Esophagus squamous epithelium (tissue), 4 donors: Measurements from ENCODE around the genes GMPS and IQCJ-SCHIP1.

- PRO-cap = no peak
- RAMPAGE, long total RNA, 4 experiments = no peak in any of the 4 experiments
Observed at GRCh38 chr3:155240579-155241097, 52.8 kb downstream of the STRIT1 start.

DNA sequence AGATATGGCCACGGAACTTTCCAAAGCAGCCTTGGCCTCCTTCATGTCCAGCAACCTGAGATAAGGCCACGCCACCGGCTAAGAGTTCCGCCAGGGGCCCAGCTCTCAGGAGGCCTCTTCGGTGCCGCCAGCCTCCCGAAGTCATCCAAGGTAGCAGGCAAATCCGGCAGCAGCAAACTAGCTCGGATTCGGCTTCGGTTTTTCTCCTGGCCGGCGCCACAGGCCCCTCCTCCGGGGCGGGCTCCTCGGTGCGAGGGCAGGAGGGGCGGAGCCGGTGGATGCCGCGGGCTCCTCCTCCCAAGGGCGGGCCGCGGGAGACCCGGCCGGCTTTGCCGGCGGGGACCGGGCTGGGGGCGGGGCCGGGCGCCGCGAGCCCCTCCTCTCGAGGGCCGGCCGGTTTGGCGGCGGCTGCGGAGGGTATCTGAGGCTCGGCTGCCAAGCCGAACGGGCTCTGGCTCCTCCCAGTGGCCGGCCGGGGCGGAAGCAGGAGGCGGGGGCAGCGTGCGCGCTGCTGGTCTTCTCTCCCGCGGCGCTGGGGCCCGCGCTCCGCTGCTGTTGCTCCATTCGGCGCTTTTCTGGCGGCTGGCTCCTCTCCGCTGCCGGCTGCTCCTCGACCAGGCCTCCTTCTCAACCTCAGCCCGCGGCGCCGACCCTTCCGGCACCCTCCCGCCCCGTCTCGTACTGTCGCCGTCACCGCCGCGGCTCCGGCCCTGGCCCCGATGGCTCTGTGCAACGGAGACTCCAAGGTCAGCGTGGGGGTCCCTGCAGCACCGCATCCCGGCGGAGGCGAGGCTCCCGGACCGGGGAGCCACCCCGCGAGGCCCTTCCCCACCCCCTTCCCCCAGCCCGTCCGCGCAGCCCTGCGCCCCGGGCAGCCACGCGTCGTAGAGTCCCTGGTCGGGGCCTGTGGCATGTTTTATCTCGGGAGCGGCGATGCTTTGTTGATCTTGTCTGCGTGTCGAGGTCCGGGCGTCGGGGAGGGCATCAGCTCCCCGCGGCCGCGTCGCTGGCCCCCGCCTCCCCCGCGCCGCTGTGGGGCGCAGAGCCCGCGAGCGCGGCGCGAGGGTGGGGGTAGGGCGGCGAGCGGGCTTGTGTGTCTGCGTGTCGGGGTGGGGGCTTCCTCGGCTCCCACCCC, at the start of gene GMPS:
Gene GMPS, plus strand, starts transcription at position 499 of the 1,135 bp plus-strand sequence.
- PRO-cap = bidirectional peak, plus-strand start at position 464 of the sequence, minus-strand start at position 174 of the sequence
- RAMPAGE, long total RNA, 4 experiments = start-site peak on the plus strand in 4 of 4 experiments, centred at positions 492 to 515 of the sequence, 193 to 664 reads per replicate

DNA sequence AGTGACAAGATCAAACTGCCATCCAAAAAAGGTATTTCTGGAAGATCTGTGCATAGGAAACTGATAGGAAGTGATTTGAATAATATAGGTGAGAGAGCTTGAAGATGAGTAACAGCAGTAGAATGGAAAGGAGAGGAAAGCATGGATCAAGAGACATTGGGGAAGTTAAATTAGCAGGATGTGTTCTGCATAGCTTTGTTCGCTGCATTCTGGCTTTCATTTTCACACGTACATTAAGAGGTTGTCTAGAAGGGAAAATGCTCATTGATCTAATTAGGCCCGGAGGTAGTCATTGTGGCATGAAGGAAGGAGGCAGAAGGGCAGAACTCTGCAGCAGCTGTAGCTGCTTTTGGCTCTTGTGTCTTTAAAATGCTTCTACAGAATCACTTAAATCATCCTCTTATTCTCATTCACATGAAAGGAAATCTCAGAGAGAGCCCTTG, 40.2 kb downstream of the KCNAB1 start:
- PRO-cap = no peak
- RAMPAGE, long total RNA, 4 experiments = no peak in any of the 4 experiments

GRCh38 chr3:156217411-156218105, 97.2 kb downstream of the KCNAB1 start:
- PRO-cap = no peak
- RAMPAGE, long total RNA, 4 experiments = no peak in any of the 4 experiments

GRCh38 chr3:156542134-156543494, 12.3 kb downstream of the SSR3 start:
- PRO-cap = no peak
- RAMPAGE, long total RNA, 4 experiments = no peak in any of the 4 experiments

DNA sequence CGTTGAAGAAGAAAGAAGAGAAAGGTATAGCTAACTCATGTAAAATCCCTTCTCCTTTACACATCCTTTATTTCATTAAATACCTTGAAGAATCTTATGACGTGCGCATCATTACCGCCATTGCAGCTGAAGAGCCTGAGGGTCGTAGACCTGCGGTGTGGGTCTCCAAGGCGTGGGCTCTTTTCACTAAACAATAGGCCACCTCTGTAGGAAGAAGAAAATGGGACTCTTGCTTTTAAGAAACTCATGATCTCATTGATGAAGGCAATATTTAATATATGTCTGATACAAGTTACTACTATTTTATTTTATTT, 566 bp upstream of the SSR3 start:
- PRO-cap = no peak
- RAMPAGE, long total RNA, 4 experiments = no peak in any of the 4 experiments

DNA sequence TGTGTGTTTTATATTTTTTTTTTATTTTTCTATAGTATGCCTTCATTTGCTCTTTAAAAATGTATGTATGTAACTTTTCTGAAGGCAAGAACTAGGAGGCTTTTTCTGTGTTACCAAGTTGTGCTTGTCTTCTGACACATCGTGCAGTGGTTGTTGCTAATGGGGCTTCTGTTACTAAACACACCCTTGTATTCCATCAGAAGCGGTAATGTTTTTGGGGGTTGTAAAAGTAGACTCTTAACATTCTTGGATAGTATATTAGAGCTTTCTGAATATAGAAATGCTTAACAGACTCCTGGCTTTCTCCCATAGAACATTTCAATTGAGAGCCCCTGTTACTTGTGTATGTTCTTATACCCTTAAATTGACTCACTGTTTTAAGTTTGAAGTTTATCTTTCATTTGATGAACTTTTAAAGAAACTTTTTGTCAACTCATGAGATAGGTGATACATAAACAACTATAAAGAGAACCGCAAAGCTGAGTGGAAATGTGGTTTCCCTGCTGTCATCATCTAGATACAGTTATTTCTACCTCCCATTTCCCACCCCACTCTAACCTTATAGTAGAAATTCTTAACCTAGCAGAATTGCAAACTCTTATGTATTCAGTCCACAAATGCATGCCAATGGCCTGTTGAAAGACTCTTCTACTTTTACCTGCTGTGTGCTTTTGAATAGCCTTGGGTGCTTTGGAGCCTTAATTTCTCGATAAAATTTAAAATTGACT, 2.6 kb downstream of the TIPARP start:
- PRO-cap = unidirectional peak, minus-strand start at position 374 of the sequence
- RAMPAGE, long total RNA, 4 experiments = no peak in any of the 4 experiments

DNA sequence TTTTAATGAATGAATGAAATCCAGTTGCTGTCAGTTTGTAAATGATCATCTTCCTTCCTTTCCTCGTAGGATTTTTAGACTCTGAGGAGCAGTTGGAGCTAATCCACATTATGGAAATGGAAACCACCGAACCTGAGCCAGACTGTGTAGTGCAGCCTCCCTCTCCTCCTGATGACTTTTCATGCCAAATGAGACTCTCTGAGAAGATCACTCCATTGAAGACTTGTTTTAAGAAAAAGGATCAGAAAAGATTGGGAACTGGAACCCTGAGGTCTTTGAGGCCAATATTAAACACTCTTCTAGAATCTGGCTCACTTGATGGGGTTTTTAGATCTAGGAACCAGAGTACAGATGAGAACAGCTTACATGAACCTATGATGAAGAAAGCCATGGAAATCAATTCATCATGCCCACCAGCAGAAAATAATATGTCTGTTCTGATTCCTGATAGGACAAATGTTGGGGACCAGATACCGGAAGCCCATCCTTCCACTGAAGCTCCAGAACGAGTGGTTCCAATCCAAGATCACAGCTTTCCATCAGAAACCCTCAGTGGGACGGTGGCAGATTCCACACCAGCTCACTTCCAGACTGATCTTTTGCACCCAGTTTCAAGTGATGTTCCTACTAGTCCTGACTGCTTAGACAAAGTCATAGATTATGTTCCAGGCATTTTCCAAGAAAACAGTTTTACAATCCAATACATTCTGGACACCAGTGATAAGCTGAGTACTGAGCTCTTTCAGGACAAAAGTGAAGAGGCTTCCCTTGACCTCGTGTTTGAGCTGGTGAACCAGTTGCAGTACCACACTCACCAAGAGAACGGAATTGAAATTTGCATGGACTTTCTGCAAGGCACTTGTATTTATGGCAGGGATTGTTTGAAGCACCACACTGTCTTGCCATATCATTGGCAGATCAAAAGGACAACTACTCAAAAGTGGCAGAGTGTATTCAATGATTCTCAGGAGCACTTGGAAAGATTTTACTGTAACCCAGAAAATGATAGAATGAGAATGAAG, 3.5 kb downstream of the TIPARP start:
- PRO-cap = unidirectional peak, minus-strand start at position 782 of the sequence
- RAMPAGE, long total RNA, 4 experiments = no peak in any of the 4 experiments

GRCh38 chr3:156680992-156681632, 6.7 kb downstream of the TIPARP start:
- PRO-cap = unidirectional peak, plus-strand start at chr3:156681276
- RAMPAGE, long total RNA, 4 experiments = no peak in any of the 4 experiments

GRCh38 chr3:156701489-156702019, 27.2 kb downstream of the TIPARP start:
- PRO-cap = no peak
- RAMPAGE, long total RNA, 4 experiments = no peak in any of the 4 experiments

DNA sequence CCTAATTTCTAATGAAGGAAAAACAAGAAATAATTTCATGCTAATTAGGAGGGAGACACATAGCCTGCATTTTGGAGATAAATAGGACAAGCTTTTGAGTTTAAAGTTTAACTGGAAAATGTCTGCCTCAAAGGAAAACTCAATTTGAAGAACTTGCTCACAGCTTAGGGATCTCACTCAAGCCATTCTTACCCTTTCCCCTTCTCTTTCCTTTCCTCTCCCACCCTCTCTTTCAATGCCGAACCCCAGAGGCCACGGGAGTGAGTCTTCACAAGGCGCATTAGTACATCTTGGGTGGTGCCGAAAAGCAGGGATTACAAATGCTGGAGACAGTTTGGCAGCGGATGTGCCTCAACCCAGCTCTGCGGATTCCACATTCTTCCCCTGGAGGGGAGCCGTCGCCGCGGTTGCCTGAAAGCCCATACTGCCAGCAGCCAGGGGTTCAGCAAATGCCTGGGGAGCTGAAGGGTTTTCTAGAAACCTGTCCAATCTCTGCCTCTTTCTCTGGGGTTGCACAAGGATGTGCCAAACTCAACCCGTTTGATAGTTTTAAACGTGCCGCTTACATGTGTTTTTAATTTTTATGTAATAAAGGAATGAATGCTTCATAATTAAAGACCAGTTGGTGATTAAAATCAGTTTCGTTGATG, 74.8 kb upstream of the LEKR1 start:
- PRO-cap = unidirectional peak, plus-strand start at position 379 of the sequence
- RAMPAGE, long total RNA, 4 experiments = no peak in any of the 4 experiments

DNA sequence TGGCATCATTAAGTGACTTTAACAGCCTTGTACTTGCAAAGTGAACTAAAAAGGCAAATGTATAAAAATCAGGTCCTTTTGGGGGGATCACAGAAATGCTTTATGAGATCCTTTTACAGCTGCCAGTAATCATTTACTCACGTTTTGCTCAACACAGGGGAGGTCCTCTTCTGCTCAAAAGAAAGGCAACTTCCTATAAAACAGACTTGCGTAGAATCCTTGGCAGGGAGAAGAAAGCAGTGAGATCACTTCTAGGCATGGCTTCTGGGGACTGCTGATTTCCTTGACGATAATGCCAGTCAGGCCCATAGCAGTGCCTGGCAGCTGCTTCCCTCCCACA, 89.5 kb downstream of the CCNL1 start:
- PRO-cap = no peak
- RAMPAGE, long total RNA, 4 experiments = no peak in any of the 4 experiments

DNA sequence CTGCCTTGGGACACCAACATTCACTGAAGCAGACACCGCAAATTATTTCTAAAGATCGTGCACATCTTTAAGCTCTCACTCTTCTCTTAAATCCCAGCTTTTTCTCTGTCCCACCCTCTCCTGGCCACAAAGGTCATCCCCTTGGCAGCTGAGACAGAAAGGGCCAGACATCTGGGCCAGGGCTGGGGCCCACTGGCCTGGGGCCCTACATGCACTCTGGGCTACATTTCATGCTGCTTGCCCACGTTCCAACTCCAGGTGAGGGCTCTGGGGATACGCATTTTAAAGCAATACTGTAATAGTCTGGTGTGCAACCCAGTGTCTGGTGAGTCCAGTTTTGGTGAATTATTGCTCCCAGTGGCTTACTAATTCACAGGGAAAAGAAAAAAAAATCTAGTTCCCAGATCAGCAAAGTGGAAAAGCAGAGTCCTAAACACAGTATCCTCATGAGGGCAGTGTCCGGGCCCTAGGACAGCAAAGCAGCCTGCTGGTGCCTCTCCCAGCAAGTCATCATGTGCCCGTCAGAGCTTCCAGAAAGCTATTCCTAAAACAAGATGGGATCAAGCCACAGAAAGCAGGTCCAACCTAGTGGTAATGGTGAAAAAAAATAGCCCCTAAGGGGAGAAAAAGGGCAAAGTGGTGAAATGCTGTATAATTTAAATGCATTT, 82.4 kb downstream of the CCNL1 start:
- PRO-cap = no peak
- RAMPAGE, long total RNA, 4 experiments = no peak in any of the 4 experiments

- PRO-cap = no peak
- RAMPAGE, long total RNA, 4 experiments = no peak in any of the 4 experiments
Observed at GRCh38 chr3:157154586-157155548, 5.1 kb downstream of the CCNL1 start.

DNA sequence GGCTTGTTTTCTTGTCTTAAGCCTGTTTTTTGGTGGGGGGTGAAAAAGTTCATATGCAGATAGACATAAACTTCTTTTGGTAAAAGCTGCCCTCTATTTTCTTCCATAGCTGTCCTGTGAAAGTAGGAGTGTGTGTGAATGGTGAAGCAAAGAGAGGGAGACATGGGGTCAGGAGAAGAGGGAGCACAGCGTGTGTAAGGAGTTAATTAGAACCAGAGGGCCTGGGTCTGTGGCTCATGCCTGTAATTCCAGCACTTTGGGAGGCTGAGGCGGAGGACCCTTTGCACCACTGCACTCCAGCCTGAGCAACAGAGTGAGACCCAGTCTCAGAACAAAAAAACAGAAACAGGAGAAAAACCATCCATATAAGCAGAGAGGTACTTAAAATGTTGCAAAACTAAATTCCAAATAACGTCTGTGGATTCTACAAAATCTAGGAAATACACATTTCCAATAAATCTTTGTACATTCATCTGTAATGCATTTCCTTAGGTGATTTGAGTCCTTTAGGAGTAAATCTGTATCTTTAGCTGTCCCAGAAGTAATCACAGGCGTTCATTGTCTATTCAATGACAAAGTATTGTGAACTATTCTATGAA, 16.3 kb upstream of the CCNL1 start:
- PRO-cap = no peak
- RAMPAGE, long total RNA, 4 experiments = no peak in any of the 4 experiments

- PRO-cap = no peak
- RAMPAGE, long total RNA, 4 experiments = no peak in any of the 4 experiments
Observed at GRCh38 chr3:158097364-158098389, 8.5 kb downstream of the SHOX2 start.

DNA sequence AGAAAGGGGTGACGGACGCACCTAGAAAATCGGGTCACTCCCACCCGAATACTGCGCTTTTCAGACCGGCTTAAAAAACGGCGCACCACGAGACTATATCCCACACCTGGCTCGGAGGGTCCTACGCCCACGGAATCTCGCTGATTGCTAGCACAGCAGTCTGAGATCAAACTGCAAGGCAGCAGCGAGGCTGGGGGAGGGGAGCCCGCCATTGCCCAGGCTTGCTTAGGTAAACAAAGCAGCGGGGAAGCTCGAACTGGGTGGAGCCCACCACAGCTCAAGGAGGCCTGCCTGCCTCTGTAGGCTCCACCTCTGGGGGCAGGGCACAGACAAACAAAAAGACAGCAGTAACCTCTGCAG, 9.6 kb upstream of the GFM1 start:
- PRO-cap = no peak
- RAMPAGE, long total RNA, 4 experiments = no peak in any of the 4 experiments

GRCh38 chr3:158712836-158713637, 19.2 kb downstream of the RARRES1 start:
- PRO-cap = bidirectional peak, plus-strand start at chr3:158713477, minus-strand start at chr3:158713223
- RAMPAGE, long total RNA, 4 experiments = no peak in any of the 4 experiments

GRCh38 chr3:158768890-158769551, 32.8 kb upstream of the MFSD1 start:
- PRO-cap = no peak
- RAMPAGE, long total RNA, 4 experiments = no peak in any of the 4 experiments

DNA sequence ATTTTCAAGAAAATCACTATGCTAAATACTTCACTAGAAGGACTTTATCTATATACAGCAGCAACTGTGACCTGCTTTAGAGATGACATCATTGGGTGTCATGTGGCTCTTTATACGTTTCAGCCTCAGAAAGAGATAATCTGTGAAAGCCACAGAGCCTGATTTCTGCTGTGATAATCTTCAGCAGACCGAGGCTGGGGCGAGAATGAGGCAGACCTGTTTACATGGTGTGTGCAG, at the start of gene IQCJ-SCHIP1:
Gene IQCJ-SCHIP1, plus strand, starts transcription at position 128 of the 237 bp plus-strand sequence.
- PRO-cap = no peak
- RAMPAGE, long total RNA, 4 experiments = no peak in any of the 4 experiments